Neural cell (in vitro differentiated cells): ENCODE measurements around the gene LMX1A.

DNA sequence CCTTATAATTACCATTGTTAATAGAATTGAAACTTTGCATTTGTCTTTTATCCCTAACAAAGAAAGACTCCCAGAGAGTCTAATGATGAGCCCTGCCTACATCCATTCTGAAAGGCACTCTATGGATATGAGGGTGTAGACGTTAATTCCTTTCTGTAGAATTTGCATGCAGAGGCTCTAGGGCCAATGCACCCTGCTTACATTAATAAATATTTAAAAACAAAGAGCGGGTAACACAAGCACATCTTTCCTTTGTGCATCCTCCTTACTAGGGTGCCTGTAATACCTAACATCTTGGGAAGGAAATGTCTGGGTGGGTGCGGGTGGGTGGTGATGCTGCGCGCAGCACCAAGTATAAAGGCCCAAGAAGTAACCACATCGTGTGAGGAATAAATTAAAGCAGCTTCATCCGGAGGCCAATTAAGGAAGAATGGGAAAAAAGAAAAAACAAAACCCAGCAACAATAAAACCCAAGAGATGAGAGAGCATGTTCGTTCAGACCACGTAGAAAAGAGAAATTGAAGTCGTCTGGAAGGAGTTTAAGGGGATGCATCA, 16.7 kb downstream of the PBX1 start:
- RAMPAGE, long total RNA: no peak

DNA sequence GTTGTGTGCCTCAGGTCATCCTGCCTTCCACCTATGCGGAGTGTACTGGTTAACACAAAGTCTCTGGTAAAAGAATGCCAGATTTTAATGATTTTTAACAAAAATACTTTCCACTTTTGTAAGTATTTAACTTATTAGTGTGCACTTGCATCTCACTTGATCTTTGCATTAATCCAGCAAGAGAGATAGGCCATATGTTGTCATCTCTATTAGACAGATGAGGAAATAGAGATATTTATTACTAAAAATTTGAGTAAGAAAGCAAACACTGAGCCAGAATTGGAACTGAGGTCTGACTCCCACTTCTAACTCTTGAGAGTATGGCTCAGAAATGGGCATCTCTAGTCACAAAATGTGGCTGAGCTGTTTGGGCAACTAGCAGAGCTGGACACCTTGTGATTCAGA, 49.4 kb downstream of the PBX1 start:
- RAMPAGE, long total RNA: no peak

DNA sequence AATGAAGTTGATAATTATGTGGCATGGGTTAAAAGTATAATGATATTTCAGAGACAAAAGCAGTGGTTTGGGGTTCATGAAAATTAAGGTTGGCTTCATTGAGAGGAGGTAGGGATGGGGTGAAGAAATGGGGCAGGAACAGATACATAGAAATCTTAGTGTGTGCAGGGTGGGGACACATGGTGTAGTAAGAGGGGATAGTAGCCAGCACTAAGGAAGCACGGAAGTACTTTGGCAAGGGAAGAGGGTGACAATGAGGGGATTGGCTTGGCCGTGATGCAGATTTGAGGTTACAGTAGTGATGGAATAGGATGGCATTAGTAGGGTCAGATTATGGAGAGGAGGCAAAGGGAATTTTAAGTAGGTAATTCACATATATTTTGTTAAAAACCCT, 118.6 kb downstream of the PBX1 start:
- RAMPAGE, long total RNA: no peak

DNA sequence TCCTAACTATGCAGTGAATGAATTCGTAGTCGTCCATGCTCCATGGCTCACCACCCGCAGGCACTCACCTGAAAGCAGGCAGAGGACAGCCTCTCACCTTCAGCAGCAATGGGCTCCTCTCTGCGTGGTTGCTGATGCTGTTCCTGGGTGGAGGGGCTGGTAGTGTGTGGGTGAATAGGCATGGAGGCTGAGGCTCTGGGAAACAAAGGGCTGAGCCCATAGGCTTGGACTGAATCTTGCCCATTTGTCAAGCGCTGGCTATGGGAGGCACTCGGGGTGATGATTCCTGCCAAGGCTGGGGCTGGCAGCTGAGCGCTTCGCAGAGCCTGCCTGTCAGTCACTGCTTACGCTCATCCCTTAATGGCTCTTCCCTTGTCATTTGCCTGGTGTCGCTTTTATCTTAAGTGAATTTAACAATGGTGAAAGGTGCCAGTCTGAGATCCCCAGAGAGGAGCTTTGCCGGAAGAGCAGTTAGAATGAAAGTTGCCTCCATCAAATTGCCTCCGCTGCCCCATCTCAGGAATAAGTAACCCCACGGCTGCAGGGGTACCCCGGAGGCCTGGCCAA, 353.3 kb downstream of the PBX1 start:
- RAMPAGE, long total RNA: no peak

GRCh38 chr1:165281146-165281345, 75.5 kb downstream of the LMX1A start:
- RAMPAGE, long total RNA: no peak

GRCh38 chr1:165356083-165356922, at the start of gene LMX1A:
Gene LMX1A, minus strand, starts transcription at chr1:165356715.
- RAMPAGE, long total RNA: no peak

DNA sequence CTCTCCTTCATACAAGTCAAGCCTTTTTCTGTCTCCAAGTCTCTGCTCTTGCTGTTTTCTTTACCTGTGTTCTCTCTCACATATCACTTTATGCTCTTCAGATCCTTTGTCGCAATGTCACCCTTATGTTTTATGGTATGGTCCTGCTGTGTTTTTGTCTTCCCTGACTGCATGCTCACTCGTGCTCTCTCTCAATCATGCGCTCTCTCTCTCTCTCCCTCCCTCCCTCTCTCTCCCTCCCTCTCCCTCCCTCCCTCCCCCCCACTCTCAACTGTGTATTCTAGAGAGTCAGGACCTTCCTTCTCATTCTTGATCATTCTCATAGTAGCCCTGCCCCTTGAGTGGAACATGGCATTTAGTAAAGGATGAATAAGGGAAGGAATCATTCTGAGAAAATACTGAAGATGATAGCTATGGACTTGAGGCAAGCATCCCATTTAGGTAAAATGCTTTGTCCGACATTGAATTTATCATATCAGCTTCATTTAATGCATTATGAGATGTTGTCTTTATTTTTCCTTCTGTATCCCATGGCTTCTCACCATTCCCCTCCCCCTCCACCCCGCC, 3.6 kb downstream of the MGST3 start:
- RAMPAGE, long total RNA: no peak

GRCh38 chr1:165669207-165669461, 29.2 kb downstream of the ALDH9A1 start:
- RAMPAGE, long total RNA: no peak

DNA sequence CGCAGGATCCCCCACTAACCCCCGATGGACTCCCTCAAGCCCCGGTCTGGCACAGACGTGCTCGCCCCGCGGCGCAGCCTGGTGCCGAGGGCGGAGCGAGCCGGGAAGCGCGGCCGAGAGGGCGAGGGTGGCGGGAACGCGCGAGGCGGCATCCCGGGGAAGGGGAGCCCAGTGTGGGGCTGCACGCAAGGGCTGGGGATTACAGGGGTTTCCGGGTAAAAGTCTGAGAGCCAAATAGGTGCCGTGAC, 801 bp downstream of the UCK2 start:
- RAMPAGE, long total RNA: no peak

DNA sequence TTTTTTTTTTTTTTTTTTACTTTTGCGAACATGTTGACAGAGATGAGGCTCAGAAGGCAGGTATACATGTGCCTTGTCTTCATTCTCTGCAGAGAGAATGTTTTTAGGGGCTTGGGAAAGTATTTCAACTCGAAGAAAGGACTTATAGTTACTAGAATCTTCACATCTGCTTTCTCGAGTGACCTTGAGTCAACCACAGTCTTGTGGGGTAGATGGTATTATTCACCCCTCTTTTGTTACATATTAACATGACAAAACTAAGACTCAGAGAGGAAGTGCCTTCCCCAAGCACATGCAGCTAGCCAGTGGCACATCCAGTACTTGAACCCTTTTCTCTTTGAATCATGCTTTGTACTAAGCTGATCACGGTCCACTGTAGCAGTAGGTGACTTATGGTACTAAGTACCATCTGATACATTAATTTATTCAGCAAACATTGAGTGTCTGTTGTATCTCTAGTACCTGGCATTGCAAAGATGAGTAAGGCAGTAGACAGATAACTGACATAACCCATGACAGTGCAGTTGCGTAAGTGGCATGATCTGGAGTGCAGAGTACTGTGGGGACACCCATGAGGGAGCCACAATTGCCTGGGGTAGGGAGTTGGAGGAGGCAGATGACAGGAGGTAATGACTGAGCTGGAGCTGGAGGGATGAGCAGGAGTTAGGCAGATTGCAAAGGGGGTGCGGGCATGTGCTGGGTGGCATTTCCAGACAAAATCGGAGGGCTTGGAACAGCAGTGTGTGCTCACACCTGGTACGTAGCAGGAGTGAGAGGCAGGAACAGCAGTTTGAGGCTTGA, 29.7 kb downstream of the UCK2 start:
- RAMPAGE, long total RNA: no peak

DNA sequence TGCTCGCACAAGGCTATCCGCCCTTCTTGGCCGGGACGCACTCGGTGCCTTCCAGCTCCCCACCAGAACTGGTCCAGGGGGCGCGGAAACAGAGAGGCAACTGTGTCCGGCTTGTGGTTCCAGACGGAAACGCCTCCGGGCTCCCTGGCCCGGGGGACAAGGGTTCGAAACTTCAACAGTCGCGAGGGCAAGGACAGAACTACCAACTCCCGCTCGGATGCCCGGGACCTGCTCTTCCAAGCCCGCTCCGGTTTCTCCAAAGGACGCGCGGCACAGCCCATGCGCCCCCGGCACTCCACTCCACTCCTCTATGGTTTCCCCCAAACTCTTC, 1.5 kb downstream of the FAM78B start:
- RAMPAGE, long total RNA: no peak

DNA sequence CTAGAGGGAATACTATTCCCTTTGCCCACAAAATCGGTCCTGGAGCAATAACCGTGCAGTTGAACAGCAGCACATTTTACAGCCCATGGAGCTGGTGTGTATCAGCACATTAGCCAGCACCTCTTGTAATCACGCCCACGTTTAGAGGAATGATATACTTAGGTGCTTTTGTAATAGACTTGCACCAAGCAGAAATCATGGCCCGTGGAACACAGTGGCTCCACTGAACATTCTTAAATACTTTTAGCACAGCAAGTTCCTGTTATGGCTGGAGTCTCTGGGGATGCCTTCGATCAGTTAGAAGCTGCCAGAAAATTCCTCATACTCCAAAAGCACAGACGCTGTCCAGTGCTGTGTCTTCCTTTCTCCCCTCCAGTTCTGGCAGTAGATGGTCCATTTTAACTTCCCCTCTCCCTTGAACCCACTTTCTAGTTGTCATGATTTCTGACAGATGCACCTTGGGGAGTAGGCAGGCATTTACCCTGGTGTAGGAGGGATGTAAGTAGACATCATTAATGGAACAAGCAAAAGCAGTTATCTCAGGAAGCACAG, 218.2 kb upstream of the FAM78B start:
- RAMPAGE, long total RNA: no peak

DNA sequence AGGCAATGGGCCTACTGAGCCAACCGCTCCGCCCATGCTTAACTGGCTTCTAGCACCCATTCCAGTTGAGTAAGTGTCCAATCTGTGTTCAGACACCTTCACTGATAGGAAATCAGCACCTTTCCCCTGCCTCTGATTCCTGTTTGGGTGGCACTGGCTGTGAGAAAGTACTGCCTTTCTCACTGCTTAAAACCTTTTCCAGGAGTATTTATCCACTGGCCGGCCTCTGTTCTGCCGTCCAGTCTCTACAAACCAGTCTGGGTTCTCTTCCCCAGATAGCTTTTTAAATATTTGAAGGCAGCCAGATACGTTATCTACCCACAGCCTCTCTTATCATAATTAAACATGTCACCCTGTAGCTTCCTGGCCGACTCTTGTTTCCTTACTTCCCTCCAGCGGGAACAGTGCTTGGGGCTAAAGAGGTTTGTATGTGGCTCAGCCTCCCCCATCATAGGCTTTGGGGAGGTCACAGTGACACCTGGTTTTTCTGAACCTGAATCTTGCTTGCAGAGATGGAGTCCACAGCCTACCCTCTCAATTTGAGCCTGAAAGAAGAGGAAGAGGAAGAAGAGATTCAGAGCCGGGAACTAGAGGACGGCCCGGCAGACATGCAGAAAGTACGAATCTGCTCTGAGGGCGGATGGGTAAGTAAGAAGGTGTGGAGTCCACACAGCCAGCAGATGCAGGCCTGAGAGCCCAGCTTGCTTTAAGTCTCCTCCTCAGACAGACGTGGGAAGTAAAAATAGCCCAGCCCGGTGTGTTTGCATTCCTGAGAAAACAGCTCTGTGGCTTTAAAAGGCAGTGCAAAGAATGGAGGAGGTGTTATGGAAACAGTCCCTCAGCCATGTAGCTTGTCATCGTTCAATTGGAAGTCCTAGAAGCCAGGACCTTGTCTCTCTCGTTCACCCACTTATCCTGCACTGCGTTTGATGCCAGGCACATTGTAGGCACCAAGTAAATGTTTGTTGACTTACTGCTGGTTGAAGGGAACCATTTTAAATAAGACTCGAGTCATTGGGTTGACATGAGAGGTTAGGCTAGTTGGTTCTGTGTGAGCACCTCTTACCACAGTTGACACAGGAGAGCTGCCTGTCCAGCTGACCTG, 1.5 kb downstream of the POGK start:
- RAMPAGE, long total RNA: no peak

DNA sequence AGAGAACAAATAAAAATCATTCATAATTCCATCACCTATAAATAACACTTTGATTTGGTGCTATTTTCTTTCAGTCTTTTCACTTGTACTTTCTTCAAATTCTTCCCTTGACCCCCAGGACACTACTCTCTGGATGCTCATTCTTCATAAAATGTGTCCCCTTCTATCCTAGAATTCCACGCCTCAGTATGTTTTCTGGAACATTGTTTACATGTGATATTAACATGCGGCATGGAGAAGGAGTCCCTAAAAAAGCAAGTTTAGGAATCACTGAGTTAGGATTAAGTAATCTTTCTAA, 31.7 kb downstream of the GPA33 start:
- RAMPAGE, long total RNA: no peak

DNA sequence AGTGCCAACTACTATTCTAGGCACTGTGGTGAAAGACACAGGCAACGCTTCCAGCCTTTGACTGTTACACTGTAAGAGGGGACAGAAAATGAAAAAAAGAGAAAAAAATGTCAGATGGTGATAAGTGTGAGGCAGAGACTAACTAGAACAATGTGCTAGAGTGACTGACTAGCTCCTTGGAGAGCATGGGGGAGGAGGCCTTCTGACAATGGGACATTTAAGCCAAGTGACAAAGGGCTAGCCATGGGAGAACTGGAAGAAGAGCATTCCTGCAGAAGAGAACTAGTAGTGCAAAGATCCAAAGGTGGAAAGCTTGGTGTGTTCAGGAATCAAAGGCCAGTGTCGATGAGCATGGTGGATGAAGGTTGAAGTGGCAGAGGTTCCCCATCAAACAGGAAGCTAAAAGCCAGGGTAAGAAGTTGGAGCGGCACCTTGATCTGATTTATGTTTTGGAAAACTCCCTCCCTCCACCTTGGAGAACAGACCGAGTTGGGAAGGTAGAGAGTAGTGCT, 25.8 kb downstream of the STYXL2 start:
- RAMPAGE, long total RNA: no peak

DNA sequence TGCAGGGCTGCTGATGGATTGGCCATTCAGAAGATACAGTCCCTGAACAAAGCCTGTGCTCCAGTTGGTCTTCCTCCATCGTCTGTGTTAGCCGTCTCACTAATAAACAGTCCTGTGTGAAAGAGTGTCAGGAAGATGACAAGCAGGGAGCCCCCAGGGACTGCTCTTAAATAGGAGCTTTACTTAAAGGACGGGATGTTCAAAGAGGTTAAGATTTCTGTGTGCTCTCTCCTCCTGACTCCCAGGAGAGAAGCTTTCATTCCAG, 43.4 kb downstream of the STYXL2 start:
- RAMPAGE, long total RNA: no peak

GRCh38 chr1:167261144-167261547, 40.5 kb downstream of the POU2F1 start:
- RAMPAGE, long total RNA: no peak

DNA sequence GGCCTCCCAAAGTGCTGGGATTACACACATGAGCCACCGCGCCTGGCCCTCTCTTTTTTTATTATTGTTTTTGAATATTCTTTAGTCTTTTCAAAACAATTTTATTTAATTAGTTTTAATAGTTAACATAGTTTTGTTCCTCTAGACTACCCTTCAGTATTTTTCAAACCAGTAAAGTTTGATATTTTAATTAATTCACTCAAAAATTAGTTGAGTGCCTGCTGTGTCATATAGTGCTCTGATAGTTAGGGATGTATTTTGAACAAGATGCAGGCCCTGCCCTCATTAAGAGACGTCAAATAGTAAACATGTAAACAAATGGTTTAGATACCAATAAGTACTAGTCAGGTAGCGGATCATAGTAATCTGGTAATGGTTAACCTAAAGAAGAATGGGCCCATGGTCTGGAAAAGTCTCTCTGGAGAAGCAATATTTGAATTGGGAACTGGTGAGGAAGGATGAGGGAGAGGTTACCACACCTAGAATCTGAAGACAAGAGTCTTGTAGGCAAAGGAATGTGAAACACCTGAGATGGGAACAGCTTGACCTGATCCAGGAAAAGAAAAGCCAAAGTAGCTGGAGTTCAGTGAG, 136.4 kb downstream of the CD247 start:
- RAMPAGE, long total RNA: no peak

GRCh38 chr1:167447439-167448547, 70.5 kb downstream of the CD247 start:
- RAMPAGE, long total RNA: no peak

DNA sequence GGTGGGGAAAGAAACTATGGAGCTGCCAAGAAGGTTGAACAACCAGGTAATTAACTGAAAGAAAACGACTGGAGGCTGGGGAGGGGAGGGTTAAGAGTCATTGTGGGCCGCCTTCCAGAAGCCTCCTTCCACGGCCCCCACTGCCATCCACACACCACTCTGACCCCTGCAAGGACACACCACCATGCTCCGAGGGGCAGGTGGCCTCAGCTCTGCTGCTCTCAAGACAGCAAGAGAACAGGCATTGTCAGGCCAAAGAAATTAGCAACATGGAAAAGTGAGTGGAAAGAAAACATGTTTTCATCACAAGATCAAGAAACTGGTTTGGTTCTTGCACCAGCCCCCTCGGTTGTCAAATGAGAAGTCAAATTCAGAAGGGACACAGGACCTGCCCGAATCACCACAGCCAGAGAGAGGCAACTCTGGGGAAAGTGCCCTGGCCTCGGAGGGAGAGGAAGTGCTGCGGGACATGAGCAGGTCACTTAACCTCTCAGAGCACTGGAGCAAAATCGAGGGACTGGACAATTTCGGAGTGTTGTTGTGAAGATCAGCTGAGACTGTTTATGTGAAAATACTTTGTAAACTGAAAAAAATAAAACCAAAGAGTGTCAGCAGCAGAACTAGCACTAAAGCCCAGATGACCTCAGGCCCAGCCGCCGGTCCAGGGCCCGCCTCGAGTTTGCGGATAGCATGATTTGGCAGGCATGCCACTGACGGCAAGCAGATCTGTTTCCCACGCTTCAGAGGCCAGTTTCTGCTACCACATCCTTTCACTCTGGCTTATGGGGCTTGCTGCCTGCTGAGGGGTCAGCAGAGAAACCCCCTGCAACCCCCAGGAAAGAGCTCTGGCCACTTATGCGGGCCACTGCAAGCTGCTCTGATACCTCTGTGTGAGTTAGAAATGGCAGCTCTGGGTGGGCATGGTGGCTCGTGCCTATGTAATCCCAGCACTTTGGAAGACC, 32.2 kb downstream of the CD247 start:
- RAMPAGE, long total RNA: no peak